OVCAR3 (cell line): ENCODE measurements around the genes CLINT1 and FABP6.

- RRBS: no CpG with 5 or more reads among the region's 3 CpGs
Observed at GRCh38 chr5:157284469-157284893, 18.6 kb downstream of the CYFIP2 start.

DNA sequence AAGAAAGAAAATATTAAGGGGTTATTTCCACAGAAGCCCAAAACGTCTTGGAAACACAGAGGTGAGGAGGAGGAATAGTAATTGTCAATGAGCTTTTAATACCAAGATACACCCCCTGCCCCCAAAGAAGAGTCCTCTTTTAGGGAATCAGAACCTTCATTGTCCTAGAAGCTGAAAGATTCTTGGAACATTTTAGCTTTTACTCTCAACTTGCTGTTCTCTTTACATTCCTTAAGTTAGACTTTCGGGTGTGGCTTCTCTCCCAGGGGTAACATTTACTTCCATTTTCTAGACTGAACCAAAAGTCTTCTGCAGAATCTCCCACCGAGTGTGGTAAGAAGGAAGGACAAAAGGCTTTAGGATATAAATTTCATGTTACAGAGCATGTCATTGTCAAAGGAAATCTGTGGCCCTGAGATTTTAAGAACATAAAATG lies 48.5 kb upstream of the FNDC9 start:
- RRBS: no CpG with 5 or more reads among the region's 3 CpGs

DNA sequence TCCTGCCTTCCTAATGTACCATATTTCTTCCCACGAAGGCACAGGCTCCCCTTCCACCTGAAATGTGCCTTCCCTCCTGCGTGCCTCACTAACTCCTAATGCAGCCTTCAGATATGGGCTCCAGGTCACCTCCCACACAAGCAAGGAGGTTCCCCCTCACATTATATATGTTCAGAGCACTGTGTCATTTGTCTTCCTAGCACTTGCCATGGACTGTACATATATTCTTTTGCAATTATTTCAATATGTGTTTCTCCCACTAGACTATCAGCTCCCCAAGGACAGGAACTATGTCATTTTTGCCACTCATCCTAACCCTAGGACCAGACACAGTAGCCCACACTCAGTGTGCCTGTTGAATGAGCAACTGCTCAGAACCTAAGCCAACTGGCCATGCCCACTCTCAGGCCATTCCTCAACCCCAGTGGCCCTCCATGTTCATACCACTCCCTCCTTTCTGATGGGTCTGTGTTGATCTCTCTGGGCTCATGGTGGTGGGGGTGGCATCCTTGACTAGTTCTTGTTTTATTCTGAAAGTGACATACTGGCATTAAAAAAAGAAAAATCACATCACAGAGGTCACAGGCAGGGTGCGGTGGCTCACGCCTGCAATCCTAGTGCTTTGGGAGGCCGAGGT lies 41.3 kb downstream of the NIPAL4 start:
- RRBS: no CpG with 5 or more reads among the region's 5 CpGs

DNA sequence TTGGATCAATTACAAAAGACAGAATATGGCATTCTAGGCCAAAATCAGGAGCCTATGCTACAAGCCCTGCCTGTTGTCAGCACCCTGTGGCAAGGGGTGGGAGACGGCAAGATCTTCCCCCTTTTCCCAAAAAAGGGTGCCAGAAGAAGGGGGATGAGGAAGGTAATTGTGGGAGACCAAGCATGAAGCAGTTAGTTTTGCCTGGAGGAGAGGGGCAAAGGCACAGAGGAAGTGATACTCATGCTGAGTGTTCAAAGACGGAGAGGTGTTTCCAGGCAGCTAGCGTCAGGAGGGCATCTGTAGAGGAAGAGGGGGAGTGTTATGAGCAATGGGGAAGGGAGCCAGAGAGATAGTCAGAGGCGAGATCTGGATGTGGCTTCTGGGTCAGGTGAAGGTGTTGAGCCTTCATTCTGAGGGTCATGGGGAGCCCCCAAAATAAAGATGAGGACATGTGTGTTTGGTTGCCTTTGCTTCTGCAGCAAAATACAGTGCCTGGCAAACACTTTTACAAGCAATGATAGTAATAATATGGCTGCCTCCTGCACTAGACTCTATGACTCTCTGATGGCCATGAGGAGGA lies 27.0 kb upstream of the ADAM19 start:
- RRBS: no CpG with 5 or more reads among the region's 4 CpGs

GRCh38 chr5:157689824-157691040 lies 18.9 kb downstream of the C5orf52 start:
- RRBS: 98% methylated on average over 13 of the region's 84 CpGs

DNA sequence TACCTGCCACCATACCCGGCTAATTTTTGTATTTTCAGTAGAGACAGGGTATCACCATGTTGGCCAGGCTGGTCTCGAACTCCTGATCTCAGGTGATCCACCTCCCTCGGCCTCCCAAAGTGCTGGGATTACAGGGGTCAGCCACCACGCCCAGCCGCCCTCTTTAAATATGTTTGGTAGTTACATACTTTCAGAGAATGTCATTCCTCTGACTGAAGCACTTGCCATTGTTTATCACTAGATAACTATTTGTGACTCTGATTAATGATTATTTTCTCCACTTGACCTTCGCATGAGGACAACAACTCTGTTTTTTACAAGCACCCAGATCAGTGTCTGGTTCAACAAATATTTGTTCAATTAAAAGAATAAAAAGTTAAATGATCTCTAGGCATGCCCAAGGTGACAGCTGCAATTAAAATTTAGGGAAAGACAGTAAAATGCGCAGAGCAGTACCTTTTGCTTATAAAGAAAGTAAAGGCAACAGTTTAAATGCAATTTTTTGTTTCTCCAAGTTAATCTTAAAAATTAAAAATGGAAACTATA lies 56.2 kb downstream of the CLINT1 start:
- RRBS: no CpG with 5 or more reads among the region's 7 CpGs

DNA sequence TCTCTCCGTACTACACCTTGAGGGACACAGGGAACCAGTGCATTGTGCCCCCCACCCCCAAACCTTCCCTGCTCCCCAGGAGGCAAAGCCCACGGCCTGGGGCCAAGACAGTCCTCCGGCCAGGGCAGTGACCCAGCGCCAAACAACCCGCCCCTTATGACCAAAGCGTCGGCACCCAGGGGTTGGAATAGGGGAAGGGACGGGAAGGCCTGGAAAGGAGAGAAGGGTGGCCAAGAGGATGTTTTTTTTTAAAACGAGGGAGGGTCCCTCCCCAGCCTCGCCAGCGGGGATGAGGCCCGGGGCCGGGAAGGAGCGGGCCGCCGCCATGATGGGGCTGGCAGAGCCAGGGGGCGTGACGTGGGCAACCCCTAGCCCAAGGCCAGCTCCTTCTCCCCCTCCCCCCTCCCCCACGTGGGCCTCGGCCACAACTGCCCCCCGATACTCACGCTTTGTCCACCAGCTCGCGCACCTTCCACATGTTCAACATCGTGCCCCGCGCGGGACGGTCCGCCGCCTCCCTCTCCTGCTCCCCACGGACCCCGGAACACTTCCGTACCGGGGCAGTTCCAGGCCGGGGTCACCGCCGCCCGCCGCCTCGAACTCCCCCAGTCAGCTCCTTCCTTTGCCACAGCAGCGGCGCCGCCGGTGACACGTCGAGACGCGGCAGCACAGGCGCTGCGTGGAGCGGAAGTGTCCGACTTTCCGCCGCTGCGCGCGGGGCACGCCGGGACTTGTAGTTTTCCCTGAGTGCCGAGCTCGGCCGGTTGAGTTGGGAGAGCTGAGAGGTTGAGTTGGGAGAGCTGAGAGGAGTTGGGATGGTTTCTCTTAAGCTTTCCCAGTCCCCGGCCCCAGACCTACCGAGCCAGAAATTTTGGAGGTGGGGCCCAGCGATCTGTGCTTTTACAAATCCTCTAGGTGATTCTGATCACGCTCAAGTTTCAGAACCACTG lies at the start of gene CLINT1:
TSS of gene CLINT1 (minus strand) at position 662 of the 950 bp plus-strand sequence.
- RRBS: 4% methylated on average over 27 of the region's 67 CpGs

- RRBS: no CpG with 5 or more reads among the region's 20 CpGs
Observed at GRCh38 chr5:157918624-157919610, 60.0 kb upstream of the CLINT1 start.

DNA sequence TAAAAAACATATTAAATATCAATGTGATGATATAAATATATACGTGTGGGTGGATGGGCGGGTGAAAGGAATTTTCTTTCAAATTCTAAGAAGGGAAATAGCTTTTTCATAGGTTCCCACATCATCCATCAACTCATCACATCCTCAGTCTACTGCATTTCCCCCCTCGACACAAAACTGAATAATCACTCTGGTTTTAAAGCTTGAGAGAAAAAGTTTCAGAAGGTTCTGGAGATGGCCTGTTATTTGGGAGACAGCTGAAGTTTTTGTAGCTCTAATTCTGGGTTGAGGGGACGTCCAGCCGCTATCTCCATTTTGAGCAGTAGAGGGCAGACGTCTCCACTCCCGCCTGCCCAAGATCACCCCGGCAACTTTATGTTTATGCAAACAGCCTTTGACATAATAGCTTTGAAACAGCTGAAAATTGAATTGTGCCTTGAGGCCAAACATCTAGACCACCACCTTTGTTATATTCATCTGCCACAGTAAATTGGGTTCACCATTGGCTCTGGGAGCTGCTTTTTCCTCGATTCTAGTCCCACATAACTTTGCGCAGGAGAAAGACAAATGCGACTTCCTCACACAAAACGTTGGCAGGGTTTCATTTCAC lies 216.3 kb upstream of the CLINT1 start:
- RRBS: no CpG with 5 or more reads among the region's 12 CpGs

DNA sequence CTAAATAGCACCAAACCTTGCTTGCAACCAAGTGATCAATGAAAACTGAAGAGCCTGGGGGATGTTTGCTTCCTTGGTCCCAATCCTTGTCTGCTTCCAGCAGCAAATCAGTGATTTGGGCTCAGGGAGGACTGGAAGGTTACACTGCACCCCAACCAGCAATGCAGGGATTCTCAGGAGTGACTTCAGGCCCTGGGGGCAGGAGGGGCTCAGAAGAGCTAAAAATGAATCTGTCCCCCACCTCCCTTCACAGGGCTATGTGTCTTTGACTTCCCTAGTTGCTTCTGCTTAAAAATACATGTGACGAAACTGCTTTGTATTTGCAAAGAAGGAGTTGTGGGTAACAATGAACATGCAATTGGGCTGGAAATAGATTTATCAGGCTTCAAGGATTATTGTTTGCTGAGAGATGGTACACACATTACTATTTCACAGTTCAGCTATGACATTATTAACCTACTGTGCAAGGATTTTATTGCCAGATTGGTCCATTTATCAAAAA lies 218.0 kb downstream of the EBF1 start:
- RRBS: no CpG with 5 or more reads among the region's 1 CpG

- RRBS: no CpG with 5 or more reads among the region's 6 CpGs
Observed at GRCh38 chr5:159098254-159098746, 1.4 kb downstream of the EBF1 start.

DNA sequence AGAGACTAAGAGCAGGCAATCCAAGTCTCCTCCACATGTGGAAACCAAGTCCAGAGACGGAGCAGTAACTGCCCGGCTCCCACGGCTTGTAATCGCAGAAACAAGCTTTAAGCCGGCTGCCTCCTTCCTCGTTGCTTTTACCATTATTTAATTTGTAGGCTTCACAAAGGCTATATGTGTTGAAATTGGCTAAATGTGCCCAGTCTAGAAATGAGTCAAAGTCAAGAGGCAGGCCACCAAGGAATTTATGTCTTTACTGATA lies 33.3 kb upstream of the EBF1 start:
- RRBS: no CpG with 5 or more reads among the region's 6 CpGs

DNA sequence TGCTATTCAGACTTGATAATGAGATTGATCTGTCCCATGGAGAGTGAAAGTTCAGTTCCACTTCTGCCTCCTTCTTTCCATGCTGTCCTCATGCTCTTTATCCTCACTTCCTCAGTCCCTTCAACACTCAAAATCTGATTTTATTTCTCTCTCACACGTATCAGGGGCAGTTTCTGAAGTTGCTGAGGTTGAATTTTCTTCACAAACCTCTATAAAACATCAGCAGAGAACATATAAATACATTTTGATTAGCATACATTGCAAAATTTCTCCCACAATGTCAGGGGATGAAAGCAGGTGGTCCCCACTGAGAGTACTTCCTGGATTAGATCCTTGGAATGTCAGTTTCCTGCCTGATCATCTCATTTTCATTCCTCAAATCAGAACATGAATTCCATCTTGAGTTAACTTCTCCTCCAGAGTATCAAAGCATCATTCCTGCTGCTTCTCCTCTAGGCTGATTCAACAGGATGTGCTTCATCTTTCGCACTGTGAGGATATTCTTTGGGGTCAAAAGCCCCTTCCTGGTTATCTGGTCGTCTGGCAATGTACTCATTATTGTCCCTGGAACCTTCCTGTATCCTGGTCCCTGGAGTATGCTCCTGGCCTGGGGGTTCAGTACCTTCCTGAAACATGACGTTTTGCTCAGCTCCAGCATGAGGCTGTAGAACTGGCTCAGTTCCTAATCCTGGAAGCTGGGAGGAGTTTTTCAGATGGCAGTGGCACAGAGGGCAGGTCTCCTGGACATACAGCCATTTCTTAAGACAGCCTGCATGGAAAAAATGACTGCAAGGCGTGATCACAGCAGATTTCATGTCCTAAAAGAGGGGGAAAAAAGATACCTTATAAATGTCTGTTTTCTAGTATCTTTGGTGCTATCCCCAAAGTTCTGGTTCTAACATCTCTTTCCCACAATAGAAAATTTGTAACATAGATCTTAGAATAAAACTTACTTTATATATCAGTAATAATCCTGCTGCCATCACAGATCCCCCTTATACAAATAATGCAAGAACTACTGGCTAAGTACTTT lies 50.8 kb downstream of the RNF145 start:
- RRBS: no CpG with 5 or more reads among the region's 5 CpGs

- RRBS: no CpG with 5 or more reads among the region's 6 CpGs
Observed at GRCh38 chr5:159181630-159182299, 27.6 kb downstream of the RNF145 start.

DNA sequence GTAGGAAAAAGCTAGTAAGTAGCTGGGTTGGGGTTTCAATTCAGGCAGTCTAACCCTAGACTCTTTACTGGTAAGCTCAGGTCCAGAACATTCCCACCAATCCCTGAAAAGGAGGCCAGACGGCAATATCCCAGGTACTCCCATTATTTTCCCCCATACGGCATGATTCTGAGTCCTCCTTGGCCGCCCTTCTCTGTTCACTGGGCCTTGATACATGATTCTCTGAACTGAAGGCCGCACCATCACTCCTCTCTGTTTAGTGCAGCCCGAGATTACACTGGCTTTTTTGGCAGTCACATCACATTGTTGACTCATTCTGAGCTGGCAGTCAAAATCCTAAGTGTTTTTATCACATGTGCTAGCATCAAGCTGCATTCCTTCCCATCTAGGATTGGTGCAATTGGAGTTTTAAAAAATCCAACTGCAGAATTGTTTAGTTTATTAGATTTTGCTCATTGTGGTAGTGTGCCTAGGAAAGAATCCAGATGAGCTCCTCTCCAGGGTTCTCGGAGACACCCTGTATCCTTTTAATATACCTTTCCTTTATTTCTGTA lies 120.9 kb upstream of the IL12B start:
- RRBS: no CpG with 5 or more reads among the region's 6 CpGs

GRCh38 chr5:159826330-159826938 lies 89.8 kb upstream of the ADRA1B start:
- RRBS: no CpG with 5 or more reads among the region's 4 CpGs

GRCh38 chr5:159917019-159917771 lies 913 bp downstream of the ADRA1B start:
- RRBS: 97% methylated on average over 4 of the region's 29 CpGs

GRCh38 chr5:160064919-160065827 lies 54.1 kb downstream of the PWWP2A start:
- RRBS: no CpG with 5 or more reads among the region's 11 CpGs

DNA sequence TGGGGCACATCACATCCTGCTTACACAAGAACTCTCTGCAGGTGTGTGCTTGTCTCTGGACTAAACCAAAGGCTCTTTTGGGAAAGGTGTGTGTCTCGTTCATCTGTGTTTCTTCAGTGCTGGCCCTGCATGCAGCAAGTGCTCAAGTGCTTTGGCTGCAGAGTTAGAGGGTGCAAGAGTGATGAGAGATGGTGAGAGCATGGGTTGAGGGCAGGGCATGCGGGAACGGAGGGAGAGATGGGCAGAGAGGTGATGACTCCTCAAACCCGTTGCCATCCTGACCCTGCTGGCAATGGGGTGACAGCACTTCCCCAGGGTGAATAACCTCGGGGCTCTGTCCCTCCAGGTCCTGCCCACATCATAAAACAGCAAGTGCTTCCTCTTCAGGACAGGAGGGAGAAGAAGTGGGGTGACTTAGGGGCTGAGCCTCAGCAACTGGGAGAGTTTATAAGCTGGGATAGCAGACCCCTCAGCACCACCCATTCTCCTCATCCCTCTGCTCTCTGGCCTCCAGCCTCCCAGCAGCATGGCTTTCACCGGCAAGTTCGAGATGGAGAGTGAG lies at the start of gene FABP6:
TSS of gene FABP6 (plus strand) at position 475 of the 562 bp plus-strand sequence.
- RRBS: no CpG with 5 or more reads among the region's 7 CpGs

DNA sequence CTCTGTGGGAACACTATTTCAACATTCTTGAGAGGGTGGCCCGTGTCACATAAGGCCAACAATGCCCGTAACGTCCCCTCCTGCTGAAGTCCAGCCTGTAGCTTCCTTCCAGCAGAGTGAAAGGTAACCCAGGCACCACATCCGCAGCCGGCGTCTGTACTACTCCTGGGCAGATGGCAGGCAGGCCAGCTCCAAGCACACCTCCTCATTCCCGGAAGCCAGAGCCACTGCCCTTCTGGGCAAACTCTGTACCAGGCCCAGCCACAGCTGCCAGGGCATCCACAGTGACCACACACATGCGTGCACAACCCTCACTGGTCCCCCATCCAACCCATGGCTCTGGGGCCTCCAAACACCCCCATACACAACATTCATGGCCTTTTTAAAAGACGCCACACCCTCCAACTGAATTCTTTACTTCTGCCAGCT lies 18.1 kb downstream of the CCNJL start:
- RRBS: 97% methylated on average over 3 of the region's 9 CpGs